Heart (tissue), 3 donors: Measurements from ENCODE around the genes PHAX, PRRC1, SLC27A6, MINAR2 and LYRM7.

GRCh38 chr5:124707577-124707983, 38.9 kb downstream of the ZNF608 start:
- RAMPAGE, long total RNA, 2 experiments, result no peak in any of the 2 experiments

DNA sequence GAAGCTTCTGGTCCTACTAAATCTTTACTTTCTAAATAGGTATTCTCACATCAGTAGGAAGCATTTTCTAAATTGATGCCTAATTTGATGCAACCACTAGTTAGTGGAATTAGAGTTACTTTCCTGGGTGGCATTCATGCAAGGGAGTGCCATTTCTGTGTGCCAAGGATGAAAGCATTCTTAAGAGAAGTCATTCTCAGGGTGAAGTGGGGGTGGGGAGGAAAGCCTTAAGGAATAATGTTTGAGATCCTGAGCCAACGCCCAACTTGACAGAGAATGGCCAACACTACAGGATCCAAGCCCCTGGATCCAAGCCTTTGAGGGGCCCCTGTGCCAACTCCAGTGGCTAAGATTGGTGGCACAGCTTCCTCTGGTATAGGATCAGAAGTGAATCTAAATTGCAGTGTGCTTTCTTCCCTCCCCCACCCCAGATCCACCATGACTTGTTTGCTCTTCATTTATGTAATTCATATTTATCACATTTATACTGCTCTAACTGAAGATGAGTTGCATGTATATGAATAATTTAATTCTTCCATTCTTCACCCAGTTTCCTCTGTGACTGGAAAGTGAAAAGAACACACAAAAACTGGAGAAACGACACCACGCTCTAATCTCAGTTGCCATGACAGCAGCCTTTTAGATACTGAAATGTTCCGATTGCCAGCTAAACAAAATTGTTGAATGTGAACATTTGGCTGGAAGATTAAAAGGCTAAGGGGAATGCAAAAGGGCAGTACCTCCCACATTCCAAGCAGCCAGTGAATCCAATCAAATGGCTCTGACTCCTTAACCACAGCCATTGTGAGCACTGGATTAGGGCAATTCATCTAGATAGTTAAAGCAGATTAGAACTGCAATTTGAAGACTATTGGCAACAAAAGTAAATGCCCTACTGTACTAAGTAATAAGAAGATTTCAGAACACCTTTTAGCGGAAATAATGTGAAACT, 4.5 kb downstream of the ZNF608 start:
- RAMPAGE, long total RNA, 2 experiments, result no peak in any of the 2 experiments

GRCh38 chr5:124749080-124749773, 2.8 kb upstream of the ZNF608 start:
- RAMPAGE, long total RNA, 2 experiments, result no peak in any of the 2 experiments

DNA sequence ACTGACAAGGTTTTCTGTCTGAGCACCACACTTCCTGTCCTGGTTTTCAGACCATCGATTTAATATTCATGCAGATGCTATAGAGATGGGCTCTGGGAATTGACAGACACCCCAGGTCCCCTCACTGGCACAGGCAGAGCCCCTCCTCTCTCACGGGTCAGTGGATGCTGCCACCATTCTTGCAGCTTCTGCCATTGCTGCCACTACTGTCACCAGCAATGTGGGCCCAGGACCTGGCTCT, 478.9 kb upstream of the ZNF608 start:
- RAMPAGE, long total RNA, 2 experiments, result no peak in any of the 2 experiments

- RAMPAGE, long total RNA, 2 experiments, result no peak in any of the 2 experiments
These were observed 738.8 kb upstream of the ZNF608 start for GRCh38 chr5:125485013-125485822.

DNA sequence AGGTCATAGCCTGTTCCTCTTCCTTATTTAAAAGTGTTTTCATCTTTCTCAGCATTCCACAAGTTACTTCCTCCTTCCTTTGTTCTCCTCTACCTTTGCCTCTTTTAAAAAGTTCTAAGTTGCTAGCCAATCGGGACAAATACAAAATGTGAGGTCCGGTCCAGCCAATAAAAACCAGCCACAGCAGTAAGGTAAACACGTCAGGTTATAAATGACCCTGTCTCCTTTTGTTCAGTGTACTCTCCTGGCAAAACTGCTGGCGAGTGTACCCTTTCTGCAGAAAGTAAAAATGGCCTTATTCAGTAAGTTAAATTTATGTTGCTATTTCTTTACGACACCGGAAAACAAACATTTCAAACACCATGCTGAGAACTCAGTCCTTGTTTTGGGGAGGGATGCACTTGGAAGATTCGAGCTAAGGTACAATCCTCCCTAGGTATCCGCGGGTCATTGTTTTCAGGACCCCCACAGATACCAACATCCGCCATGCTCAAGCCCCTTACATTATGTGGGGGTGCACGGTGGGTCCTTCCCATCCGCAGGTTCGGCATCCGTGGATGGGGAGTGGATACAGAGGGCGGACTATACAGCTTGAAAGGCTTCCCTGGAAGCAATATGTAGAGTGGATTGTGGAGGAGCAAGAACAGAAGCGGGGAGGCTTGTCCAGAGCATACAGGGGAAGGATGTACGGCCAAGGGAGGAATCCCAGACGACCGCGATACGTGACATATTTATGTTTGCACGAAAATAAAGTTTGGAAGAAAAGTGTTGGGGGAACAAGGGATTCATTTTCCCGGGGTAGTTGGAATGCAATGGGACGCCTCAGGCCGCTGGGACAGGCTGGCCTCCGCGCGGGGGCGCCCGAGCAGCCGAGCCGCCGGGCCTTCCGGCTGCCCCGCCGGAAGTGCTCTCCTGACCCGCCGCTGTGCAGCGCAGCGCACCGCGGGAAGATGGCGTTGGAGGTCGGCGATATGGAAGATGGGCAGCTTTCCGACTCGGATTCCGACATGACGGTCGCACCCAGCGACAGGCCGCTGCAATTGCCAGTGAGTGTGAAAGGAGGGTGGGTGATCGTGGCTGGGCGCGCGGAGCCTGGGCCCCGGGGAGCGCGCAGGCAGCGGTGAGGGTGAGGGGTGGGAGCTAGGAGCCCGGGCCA, at the start of gene PHAX:
Gene PHAX (plus strand): TSS at position 935 of the 1,156 bp plus-strand sequence.
- RAMPAGE, long total RNA, 2 experiments, result start-site peak on the plus strand in 2 of 2 experiments, centred at positions 933 to 939 of the sequence, 323 to 1,770 reads per replicate

DNA sequence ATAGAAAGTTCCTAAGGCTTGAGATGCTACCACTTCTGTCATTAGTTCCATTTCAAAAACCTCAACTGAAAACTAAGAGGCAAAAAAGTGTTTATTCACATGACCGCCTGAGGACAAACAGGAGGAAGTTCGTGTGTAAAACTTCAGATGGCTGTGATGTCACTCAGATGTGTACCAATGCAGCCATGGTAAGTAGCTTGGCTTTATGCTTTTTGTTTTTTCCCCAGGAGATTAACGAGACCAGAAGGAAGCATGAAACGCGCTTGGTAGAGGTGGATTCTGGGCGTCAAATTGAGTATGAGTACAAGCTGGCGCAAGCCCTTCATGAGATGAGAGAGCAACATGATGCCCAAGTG, 33.0 kb downstream of the LMNB1 start:
- RAMPAGE, long total RNA, 2 experiments, result no peak in any of the 2 experiments

DNA sequence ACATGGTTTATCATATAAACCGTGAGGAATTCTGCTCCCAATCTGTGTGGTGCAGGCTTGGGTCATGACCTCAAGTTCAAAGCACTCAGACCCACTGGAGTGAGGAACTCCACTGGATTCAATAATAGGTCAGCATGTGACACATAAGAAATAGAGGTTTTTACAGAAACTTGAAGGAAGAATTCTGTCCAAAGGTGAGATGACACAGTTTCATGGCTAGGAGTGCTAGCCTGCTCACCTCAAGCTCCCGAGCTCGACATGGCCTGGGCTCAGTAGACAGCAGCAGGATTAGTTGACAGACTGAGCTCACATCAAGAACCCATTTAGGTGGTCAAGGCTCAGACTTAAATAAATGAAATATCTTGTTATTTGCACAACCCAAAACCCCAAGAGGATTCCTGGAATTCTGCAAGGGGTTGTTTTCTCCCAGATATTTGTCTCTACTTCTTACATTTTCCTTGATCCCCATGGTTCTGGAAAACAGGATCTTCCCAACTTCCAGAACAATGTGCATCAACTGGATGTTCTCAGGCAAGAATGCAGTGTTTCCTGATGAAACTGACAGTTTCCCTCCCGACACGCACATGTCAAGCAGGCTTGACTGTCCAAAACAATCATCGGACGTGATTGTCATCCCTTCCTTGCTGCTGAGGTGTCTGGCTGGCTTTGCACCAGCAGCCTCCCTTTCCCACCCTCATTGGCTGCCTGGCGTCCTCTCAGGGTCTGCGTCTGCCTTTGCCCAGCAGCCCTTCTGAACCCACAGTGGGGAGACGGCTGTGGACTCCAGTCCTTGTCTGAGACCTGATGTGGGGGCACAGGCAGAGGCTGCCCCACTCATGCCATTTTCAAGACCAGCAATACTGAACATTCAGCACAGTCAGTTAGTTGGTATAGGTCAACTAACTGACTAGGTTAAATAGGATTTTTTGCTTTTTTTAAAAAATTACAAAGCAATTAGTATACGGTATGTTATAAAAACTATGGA, 111.0 kb downstream of the MARCHF3 start:
- RAMPAGE, long total RNA, 2 experiments, result no peak in any of the 2 experiments

DNA sequence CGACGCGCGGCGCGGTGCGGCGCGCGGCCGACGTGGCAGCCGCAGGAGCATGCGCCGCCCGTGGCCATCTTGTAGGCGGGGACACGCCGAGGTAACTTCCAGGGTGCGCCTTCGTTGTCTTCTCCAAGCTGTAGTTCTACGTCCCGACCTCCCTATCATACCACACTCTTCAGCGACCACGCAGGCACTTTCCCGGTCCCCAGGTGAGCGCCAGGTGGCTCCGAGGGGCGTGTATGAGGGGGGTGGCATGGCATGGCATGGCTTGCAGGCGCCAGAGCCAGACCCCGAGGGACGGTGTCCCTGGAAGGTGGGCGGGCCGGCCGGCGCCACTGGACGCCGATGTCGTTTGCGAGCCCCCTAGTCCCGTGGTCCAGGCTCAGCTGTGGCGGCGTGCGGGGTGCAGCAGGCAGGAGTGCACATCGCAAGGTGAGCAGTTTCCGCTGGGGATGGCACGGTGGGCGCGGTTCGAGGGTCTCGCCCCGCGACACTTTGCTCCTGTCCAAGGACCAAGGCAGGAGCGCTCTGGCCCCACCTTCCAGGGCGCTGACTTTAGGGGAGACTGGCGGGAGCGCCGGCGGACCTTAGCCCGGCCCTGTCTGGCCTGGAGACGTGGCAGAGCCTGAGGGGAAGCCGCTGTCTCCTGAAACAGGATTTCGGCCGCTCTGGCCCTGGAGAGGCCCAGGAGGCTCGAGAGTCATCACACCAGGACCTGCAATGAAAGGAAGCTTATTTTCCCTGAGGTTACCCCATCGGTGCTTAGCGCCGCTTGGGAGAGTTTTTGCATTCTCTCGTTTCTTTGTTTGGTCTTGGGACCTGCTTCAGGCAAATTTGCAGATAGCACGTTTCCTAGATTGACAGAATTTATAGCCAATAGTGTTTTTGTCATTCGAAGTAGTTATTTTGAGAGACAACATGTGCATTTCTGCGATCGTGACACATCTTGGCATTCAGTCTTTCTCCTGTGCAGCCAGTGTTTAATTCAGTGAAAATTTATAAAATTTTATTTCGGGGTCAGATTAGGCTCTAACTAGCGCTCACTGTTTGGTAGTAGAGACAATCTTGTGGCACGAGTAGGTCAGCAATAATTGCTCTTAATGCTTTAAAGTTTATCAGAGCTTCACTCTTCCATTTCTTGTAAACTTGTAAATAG, at the start of gene PRRC1:
Gene PRRC1 (plus strand): TSS at position 67 of the 1,150 bp plus-strand sequence.
- RAMPAGE, long total RNA, 2 experiments, result start-site peak on the plus strand in 2 of 2 experiments, centred at positions 79 to 105 of the sequence, 98 to 268 reads per replicate

DNA sequence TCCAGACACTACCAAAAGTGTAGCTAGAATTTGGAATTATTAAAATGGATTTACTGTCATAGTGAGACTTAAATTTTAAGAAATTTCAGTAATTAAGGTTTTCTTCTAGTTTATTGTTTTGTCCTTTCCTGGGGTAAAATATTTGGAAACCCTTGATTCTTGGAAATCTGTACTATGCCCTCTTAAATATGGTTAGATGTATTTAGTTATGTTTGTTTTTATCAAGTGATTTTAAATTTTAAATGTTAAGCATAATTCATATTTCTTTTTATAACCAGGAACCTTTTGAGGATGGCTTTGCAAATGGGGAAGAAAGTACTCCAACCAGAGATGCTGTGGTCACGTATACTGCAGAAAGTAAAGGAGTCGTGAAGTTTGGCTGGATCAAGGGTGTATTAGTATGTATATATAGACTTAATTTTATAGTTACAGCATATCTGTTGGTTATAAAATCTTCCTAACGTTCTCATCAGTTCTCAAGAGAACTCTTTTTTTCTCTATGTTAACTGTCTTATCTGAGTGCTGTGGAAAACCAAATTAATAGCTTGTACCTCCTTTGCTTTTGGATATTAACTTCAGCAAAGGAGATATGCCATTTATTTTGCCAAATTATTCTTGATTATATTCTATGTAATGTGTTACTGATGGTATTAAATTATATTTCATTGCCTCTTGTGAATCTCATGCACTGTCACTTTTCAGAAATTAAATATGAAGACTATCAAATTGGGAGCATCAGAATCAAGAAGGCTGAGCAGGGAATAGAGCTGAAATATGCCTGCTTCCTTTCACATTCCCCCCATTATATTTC, 29.2 kb downstream of the SLC12A2 start:
- RAMPAGE, long total RNA, 2 experiments, result no peak in any of the 2 experiments

GRCh38 chr5:128201057-128201875, 117.7 kb downstream of the SLC12A2 start:
- RAMPAGE, long total RNA, 2 experiments, result no peak in any of the 2 experiments

DNA sequence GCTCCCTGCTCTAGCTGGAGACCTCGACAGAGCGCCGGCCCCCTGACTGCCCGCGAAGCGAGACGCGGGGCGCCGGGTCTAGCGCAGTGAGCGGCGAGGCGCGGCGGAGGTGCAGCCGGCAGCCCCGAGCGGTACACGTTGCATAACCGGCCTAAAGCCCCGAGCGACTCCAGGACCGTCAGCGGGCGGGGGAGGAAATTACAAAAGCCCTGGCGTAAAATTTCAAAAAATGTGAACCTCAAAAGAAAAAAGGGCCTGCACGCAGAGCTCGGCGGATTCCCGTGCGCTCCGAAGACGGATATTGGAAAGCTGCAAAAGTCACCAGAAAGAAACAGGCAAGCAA, 340 bp downstream of the FBN2 start:
- RAMPAGE, long total RNA, 2 experiments, result no peak in any of the 2 experiments

DNA sequence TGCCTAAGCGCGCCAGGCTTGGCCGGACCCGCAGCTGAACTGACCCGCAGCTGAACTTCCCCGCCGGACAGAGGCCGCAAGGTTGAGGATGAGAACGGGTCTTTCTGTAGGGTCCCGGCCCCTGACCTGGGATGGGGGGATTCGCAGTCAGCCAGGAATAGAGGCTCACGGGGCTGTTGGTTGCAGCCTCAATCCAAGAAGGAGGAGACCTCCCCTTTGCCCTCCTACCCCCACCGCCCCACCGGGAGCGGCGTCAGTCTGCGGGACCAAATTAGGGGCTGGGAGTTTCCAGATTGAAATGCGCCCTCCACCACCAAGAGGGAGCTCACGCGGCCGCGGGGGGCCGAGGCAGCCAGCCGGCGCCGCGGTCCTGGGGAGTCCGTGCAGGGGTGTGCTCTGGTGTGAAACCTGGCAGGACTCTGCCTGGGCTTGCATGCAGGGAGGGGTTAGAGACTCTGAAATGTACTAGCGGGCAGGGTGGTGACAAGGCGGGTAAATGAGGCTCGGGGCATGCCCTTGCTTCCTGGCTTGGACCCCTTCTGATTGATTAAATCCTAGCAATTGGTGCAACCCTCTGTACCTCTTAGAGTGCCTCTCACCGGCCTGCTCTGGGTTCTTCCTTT, 937 bp upstream of the FBN2 start:
- RAMPAGE, long total RNA, 2 experiments, result no peak in any of the 2 experiments

DNA sequence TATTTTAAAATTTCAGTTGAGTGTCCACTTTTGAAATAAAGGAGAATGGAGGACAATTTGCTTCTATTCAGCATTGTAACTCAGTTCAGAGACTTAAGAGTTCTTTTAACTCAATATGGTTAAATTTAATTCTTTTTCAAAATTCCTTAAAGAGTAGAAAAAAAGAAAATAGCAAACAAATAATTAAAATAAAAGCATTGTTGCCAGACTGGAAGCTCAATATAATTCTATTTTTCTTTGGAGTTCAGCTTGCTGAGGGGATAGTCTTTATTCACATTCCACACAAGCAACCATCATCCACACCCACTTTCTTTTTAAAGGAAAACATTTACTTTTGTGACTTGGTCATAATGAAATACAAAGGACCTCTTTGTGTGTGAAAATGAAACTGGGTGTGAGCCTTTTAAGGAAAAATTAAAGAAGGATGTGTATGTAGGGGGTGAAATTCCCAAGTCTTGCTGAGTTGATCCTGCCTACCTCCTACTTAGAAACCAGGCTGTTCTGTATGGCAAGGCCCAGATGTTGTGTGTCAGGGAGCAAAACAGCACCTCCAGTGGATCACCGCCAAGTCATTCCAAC, 198.3 kb upstream of the FBN2 start:
- RAMPAGE, long total RNA, 2 experiments, result no peak in any of the 2 experiments

- RAMPAGE, long total RNA, 2 experiments, result start-site peak on the plus strand in 1 of 2 experiments, at chr5:128965504-128965557 at its widest, 541 reads per replicate; start-site peak on the minus strand in 1 of 2 experiments, at chr5:128965342-128965384 at its widest, 7 reads per replicate
These were observed at the start of gene SLC27A6 for GRCh38 chr5:128964811-128965833. SLC27A6 (plus strand) TSS chr5:128965488.

DNA sequence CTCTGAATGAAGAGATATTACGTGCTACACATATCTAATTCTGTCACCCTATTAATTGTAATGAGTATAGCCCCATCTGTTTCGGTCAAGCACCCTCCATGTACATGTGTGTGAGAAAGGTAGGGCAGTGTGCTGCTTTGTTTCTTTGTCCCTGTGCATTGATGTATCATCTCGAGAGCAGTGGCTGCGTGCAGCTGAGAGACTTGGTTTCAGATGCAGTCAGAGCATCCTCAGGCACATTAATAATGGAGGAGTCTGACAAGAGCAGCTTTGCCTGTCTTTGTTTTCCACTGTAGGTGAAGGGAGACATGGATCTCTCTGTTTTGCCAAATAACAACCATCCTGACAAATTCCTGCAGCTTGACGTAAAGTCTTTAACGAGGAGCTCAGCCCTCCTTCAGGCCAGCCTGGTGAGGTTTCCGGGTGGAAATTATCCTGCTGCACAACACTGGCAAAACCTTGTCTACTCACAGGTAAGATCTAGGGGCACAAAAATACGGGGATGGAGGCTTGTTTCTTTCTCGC, at the start of gene MINAR2:
Gene MINAR2 (plus strand): TSS at position 212 of the 525 bp plus-strand sequence.
- RAMPAGE, long total RNA, 2 experiments, result no peak in any of the 2 experiments

GRCh38 chr5:130549671-130550424, 615.2 kb downstream of the HINT1 start:
- RAMPAGE, long total RNA, 2 experiments, result no peak in any of the 2 experiments

DNA sequence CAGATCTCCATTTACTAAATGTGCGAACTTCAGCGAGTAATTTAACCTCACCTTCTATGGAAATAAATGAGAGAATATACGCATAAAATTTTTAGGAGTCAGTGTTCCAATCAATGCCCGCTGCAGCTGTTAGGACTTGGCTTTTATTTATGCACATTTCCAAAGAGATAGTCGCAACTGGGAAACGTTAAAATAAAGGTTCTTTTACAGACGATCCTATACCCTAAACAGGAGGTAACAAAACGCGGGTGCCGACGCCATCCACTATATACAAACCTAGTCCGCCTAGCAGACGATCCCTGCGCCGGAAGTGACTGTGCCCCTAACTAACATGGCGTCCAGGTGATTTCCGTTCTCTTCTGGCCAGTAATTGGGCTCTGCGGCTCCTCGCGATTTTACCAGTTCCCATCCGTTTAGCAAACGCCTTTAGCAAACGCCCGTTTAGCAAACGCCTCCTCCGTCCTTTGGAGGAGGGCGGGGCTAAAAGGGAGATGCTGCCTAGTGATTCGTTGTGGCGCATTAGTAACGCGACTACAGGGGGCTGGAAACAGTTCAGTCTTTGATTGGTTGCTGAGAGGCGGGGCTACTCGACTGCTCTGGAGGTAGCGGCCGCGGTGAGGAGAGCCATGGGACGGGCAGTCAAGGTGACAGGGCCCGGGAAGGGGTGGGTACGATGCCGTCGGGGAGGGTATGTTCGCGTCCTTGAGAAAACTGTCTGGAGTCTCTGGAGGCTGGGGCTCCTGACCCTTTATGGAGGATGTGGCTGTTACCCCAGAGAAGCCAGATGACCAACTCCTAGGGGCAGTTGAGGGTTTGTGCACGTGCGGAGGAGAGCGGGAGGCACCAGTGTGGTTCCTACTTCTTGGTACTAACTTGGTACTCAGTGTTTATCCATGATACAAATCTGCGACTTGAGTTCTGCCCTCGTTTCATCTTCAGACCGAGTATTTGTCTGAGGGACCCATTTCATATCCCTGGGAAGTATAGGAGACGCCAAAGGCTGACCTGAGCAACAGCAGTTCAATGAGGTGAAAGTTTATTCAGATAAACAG, at the start of gene LYRM7:
Gene LYRM7 (plus strand): TSS at position 550 of the 1,052 bp plus-strand sequence.
- RAMPAGE, long total RNA, 2 experiments, result start-site peak on the plus strand in 2 of 2 experiments, centred at positions 456 to 594 of the sequence, 29 to 555 reads per replicate

- RAMPAGE, long total RNA, 2 experiments, result no peak in any of the 2 experiments
These were observed 732 bp downstream of the LYRM7 start for GRCh38 chr5:131171456-131171895.

- RAMPAGE, long total RNA, 2 experiments, result no peak in any of the 2 experiments
These were observed 13.1 kb upstream of the CDC42SE2 start for GRCh38 chr5:131250684-131251144.